SJSA1 (cell line): ENCODE measurements around a stretch of chr12.

DNA sequence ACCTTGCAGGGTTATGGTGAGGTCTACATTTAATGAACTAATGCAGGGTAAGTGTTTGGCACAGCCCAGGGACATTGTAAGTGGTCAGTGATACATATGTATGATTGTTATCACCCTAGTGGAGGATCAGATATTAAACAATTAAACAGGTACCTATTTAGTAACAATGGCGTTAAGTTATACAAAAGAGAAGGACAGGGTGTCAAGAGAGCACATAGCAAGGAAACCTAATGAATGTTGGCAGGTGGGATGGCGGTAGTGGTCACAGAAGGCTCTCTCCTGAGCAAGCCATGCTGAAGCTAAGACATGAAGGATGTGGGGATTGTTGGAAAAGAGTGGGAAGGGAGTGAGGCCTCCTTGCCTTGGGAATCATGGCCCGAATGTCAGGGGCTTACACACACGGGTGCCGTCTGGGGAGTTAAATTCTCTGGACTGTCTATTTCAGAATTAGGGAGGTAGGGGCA, 27.8 kb downstream of the CHST11 start:
- RAMPAGE, long total RNA: no peak

DNA sequence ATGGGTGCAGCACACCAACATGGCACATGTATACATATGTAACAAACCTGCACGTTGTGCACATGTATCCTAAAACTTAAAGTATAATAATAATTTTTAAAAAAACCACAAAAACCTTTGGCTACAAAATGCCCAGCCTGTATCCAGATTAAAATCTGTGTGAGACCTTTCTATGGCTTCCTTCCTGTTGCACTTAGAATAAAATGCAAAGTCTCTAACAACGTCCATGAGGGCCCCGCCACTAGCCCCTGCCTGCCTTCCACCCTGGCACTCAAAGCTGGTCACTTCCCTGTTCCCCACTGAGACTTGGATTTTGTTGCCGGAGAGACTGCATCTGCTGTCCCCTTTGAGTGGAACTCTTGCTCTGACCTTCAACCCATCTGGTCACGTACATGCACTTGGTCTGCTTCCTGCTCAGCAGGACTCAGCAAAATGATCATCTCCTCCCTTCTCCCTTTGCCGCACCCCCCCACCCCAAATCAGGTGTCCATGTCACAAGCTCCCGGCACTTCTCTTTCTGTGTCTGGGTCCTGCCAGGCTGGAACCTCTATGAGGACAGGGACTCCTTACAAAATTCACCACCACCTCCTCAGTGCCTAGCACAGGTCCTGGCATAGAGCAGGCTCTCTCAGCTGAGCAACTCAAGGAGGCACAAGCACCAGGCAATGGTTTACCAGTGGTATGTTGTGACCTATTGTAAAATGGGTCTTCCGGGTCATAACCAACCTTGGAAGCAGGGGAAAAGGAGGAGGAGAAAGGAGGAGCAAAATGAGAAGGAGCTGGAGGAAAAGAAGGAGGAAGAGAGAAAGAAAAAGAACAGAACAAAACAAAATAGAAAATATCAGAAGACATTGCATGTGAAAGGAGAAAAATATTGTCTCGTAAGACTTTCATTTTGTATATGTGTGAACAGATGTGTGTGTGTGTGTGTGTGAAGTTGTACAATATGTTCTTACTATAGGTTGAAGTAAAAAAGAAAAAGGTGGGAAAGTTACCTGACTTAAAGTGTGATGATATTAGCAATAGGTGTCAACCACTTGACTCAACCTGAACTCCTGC, 181.0 kb downstream of the CHST11 start:
- RAMPAGE, long total RNA: no peak

DNA sequence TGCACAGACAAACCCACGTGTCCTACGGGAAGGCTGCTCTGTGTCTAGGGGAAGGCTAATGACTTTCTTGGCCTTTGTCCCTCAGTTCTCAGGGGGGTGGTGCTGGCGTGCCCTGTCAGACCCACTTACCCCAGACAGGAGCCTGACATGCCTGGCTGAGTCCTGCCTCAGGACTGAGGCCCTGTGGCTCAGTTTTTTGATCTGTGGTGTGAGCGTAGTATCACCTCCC, 235.3 kb downstream of the SLC41A2 start:
- RAMPAGE, long total RNA: no peak

DNA sequence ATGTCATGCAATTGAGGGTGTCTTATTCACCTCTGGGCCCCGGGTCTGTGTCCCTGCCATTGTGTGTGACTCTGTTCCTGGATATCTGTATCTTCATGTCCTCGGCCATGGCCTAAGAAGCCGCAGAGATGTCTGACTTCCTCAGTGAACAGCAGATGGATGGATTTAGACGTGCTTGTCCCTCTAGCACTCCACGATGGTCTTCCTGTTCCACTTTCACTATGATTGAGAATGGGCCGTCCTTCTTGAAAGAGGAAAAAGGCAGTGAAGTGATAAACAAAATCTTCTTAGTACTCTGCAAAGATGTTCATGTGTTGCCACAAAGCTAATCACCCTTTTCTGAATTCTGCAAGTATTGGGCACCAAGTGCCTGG, 217.4 kb downstream of the SLC41A2 start:
- RAMPAGE, long total RNA: no peak

DNA sequence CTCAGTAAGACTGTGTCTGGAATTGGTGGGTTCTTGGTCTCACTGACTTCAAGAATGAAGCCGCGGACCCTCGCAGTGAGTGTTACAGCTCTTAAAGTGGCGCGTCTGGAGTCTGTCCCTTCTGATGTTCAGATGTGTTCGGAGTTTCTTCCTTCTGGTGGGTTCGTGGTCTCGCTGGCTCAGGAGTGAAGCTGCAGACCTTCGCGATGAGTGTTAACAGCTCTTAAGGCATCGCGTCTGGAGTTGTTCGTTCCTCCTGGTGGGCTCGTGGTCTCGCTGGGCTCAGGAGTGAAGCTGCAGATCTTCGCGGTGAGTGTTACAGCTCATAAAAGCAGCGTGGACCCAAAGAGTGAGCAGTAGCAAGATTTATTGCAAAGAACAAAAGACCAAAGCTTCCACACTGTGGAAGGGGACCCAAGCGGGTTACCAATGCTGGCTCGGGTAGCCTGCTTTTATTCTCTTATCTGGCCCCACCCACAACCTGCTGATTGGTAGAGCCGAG, 53.5 kb downstream of the SLC41A2 start:
- RAMPAGE, long total RNA: no peak

DNA sequence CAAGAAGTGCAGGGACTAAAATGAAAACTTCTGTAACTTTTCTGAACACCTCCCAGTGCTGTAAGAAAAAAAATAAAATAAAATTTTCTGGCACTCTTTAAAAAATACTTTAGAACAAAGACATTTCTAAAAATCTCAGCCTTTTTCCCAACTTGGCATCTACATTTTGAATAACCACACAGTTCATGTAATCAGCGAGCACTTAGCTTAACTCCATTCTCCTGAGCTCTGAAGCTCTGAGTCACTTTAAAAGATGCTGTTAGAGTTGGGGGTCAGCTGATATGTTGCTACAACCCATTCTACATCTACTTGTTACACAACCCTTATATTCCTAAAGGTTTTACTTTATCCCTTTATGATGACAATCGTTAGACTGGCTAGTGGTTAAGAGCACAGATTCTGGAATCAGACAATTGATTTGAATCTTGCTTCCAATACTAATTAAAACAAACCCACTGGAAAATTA, 48.4 kb downstream of the SLC41A2 start:
- RAMPAGE, long total RNA: no peak

GRCh38 chr12:105672484-105672887, 342.0 kb downstream of the C12orf75 start:
- RAMPAGE, long total RNA: no peak

DNA sequence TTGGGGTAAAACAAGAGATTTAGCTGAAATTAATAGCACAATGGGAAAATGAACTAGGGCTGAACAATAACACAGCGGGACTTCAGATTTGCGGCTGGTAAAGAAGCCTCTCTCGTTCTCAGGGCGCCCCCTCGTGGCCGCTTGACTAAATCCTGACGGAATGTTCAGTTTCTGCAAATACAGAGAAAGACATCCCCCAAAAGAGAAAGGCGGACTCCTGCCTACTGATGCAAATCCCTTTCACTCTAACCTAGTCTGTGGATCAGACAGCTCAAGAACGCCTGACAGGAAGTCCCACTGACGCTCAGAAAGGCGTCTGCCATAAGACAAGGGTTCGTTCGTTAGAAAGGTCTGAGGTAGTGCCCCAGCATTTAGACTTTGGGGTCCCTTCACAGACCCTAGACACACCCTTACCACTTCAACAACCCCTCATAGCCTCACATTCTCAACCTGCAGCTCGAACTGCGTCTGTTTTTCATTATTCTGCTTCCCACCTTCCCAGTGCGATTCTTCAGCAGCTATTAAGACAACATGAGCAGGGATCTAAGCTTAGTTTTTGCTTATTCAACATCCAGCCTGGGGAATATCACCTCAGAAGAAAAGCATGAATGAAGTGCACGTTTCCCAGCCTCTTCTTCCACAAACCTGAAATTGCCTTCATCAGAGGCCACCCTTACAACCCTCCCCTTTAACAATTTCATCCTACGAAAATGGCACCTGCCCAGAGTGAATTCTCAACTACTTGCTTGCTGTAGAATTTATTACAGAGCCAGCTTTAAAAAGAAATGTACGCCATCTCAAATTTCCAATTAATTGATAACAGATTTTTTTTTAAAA, 2.3 kb downstream of the NUAK1 start:
- RAMPAGE, long total RNA: no peak

DNA sequence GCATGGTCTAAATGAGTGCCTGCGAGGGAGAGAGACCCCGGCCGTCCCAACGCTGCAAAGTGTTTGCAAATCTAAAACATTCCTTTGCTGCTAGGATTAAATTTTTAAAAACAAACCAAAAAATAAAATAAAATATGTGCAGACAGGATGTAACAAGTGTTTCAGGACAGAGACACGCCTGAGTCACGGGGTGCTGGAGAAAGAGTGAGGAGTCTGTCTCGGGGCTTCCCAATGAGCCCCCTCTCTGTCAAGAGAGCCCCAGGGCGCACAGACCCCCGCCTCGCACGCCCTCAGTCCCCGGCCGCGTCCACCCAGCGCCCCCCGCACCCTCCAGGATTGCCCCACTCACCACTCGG, 711 bp downstream of the NUAK1 start:
- RAMPAGE, long total RNA: no peak

- RAMPAGE, long total RNA: no peak
These were observed 1.4 kb downstream of the CKAP4 start for GRCh38 chr12:106246498-106246784.

DNA sequence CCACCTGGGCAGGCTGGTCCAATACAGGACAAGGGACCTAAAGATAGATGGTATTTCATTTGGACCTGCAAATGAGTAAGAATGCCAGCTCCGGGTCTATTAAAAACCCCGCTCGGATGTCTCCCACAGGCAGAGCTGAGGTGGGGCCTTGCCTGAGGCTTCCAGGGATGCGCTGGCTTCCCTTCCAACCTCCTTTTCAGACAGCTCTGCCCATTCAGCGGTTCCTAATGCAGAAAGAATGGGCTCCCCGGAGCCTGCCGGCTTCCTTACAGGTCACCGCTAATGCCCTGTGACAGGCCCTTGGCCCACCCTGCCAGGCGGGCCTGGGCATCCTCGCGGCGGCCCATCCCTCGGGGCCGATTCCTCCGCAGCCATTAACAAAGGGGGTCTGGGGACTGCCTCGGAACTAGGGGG, 1.0 kb downstream of the CKAP4 start:
- RAMPAGE, long total RNA: no peak

DNA sequence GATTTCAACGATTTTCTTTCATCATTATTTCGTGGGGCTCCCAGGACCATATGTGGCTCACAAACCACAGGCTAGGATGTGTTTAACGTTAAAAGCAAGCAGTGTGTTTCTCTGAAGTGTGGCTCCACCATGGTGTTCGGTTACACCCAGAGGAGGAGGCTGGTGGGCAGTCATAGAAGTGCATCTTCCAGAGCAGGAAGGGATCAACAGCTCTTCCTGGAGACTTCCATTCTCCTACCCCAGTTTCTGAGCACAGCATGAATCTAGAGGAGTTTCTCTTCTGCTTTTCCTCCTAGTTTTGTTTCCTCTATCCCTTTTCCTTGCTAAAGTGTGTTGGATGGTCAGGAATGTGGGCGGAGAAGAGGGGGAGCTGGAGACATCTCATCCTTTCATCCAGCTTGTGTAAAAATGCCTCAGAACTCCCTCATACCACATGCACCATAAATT, 3.8 kb upstream of the CKAP4 start:
- RAMPAGE, long total RNA: no peak

- RAMPAGE, long total RNA: no peak
These were observed 4.4 kb downstream of the RFX4 start for GRCh38 chr12:106586910-106587920.

DNA sequence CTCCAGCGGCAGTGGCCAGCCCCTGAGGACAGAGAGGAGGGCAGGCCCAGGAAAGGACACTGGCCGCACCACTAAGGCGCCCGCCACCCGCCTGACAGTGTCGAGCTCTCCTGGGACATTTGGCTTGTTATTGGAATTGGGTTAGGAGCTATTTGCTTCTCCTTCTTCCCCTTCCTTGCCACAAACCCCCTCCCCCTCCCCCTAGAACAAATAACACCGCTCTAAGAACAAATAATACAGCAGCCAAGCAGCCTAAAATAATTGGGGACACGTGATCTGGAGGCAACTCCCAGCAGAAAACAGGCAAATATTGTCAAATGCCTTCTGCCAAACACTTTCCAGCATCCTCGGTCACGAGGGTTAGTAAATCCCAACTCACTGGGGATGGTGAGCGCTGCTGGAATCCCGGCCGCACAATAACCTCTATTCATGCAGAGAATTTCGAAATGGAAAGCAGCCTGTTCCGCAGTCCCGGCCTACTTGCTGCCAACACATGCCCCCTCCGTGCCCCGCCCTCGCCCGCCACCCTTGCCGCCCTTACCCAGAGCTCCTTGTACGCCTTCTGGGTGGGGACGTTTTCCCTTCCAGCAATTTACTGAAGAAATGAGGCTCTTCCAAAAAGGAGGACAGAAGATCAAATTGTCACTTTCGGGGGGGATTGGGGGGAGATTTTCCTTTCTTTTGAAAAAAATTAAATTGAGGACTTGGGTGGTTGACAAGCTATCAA, 62.2 kb downstream of the RFX4 start:
- RAMPAGE, long total RNA: no peak

- RAMPAGE, long total RNA: no peak
These were observed 6.6 kb upstream of the RIC8B start for GRCh38 chr12:106767616-106768610.

GRCh38 chr12:106955031-106955588, 597 bp upstream of the TMEM263 start:
- RAMPAGE, long total RNA: no peak

DNA sequence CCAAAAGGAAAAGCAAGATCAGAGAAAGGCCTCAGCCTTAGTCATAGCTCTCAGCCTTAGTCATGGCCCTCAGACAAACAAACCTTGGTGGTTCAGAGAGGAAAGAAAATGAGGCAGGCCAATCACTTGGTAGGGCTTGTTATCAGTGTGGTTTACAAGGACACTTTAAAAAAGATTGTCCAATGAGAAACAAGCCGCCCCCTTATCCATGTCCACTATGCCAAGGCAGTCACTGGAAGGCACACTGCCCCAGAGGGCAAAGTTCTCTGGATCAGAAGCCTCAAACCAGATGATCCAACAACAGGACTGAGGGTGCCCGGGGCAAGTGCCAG, 103.9 kb upstream of the ABTB3 start:
- RAMPAGE, long total RNA: no peak

DNA sequence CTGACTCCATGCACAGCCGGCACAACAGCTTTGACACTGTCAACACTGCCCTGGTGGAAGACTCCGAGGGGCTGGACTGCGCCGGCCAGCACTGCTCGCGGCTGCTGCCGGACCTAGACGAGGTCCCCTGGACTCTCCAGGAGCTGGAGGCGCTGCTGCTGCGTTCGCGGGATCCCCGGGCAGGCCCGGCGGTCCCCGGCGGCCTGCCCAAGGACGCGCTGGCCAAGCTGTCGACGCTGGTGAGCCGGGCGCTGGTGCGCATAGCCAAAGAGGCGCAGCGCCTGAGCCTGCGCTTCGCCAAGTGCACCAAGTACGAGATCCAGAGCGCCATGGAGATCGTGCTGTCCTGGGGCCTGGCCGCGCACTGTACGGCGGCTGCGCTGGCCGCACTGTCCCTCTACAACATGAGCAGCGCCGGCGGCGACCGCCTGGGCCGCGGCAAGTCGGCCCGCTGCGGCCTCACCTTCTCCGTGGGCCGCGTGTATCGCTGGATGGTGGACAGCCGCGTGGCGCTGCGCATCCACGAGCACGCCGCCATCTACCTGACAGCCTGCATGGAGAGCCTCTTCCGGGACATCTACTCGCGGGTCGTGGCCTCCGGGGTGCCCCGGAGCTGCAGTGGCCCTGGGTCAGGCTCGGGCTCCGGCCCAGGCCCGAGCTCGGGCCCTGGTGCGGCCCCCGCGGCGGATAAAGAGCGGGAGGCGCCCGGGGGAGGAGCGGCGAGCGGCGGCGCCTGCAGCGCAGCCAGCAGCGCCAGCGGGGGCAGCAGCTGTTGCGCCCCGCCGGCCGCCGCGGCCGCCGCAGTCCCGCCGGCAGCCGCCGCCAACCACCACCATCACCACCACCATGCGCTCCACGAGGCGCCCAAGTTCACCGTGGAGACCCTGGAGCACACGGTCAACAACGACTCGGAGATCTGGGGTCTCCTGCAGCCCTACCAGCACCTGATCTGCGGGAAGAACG, 1.2 kb downstream of the ABTB3 start:
- RAMPAGE, long total RNA: no peak

DNA sequence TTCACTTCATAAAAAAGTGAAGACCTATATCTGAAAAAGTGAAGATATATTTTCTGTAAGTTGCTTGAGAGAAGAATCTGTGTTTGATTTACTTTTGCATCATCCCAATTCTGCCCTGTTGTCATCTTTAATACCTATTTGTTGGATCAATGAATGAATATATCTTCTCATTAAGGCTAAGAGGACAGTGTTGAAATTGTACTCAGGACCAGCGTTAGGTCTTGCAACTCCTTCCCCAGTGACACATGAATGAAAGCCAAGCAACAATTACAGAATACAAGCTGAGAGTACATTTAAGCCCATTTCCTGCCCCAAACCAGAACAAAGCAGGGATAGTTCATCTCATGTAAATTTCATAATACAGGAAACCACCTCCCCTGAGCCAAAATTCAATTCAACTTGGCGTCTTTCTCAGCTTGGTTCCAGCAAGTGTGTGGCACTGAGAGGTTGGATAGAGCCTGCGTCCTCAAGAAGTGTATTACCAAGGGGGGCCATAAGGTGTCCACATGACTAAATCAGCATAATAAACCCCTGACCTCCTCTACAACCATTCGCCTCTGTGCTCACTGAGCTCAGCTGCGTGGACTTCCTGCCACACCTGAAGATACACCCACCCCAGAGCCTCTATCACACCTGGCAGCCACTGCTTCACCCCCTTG, 53.9 kb downstream of the ABTB3 start:
- RAMPAGE, long total RNA: no peak

DNA sequence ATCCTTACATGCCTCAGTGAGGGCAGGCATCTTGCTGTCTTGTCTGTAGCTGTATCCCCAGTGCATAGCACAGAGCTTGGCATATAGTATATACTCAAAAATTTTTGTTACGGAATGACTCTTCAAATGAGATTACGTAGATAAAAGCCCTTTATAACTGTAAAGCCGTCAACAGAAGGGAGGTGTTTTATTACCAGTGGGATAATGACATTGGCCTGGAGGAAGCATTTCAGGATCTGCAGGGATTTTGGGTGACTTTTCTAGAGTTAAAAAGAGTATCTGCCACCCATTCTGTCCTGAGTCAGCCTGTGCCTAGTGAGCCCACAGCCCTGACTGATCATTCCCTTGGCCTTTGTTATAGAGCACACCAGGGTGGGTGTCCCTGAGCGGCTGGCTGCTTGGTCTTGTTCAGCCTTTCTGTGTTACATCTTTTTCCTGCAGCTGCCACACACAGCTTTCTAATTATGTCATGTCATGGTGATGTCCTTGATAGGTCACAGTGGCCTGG, 68.2 kb downstream of the ABTB3 start:
- RAMPAGE, long total RNA: no peak